Peripheral blood mononuclear cell (primary cell): ENCODE measurements around the gene NSD2.

- PRO-cap, 8 experiments, result peak in 8 of 8 experiments; most common minus-strand start chr4:1289665 (in 6)
Measured at GRCh38 chr4:1288878-1289777, 563 bp upstream of the MAEA start.

DNA sequence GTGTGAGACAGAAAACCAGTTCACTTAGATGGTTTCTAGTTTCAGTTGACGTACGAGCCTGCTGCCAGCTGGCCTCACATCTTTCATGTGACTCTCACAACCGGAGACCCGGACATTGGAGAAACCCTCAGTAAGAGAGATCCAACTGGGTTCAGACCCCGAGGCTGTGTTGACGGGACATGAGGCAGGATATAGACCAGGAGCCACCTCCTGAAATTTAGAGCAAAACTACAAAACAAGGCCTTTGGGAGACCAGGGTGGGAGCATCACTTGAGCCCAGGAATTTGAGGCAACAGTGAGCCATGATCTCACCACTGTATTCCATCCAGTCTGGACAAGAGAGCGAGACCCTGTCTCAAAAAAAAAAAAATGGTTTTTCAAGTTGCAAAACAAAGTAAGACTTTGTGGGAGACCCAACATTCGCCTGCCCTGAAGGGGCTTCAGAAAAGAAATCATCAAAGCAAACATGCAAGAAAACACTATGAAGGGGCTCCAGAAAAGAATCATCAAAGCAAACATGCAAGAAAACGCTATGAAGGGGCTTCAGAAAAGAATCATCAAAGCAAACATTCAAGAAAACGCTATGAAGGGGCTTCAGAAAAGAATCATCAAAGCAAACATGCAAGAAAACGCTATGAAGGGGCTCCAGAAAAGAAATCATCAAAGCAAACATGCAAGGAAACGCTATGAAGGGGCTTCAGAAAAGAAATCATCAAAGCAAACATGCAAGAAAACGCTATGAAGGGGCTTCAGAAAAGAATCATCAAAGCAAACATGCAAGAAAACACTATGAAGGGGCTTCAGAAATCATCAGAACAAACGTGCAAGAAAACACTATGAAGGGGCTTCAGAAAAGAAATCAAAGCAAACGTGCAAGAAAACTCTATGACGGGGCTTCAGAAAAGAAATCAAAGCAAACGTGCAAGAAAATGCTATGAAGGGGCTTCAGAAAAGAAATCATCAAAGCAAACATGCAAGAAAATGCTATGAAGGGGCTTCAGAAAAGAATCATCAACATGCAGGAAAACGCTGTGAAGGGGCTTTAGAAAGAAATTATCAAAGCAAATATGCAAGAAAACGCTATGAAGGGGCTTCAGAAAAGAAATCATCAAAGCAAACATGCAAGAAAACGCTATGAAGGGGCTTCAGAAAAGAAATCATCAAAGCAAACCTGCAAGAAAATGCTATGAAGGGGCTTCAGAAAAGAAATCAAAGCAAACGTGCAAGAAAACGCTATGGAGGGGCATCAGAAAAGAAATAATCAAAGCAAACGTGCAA, 27.2 kb upstream of the UVSSA start:
- PRO-cap, 8 experiments, result no peak in any of the 8 experiments

DNA sequence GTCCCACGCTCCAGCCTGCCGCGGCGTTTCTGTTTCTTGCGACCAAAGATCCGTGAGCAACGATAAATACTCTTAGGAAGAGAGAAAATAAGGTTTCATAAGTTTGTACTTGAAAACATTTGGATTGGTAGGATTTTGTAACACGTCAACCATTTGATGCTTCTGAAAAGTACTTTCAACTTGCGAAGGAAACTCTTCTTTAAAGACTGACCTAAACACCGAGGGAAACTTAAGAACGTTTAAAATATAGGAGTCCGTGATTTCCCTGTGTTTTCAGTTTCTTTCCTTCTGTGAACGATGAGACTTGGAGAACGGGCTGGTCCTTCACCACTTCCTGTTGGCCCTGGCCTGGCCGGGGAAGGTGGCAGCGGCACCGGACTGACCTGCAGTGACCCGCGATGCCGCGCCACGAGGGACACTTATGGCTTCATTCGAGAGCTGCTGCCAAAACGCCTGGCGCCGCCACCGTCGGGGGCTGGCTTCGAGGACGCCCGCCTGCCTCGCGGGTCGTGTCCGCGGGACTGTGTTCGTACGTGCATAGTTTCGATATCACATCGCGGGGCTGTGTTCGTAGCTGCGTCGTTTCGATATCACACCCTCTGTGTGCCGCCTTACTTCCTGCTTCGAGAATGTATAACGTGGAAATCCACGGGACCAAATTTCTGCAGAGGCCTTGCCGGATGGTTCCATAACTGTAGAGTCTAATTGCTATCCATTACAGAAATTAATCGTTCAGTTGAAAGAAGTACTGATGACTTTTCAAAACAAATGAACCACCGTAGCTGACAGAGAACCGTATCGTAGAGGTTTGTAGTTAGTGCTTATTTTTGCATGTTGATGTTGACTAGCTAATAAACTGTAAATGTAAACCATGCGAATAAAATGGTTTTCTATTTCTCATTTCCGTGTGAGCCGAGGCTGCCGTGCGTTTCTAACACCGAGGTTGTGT, 7.5 kb upstream of the UVSSA start:
- PRO-cap, 8 experiments, result peak in 2 of 8 experiments; most common plus-strand start position 468 of the sequence (in 2)

DNA sequence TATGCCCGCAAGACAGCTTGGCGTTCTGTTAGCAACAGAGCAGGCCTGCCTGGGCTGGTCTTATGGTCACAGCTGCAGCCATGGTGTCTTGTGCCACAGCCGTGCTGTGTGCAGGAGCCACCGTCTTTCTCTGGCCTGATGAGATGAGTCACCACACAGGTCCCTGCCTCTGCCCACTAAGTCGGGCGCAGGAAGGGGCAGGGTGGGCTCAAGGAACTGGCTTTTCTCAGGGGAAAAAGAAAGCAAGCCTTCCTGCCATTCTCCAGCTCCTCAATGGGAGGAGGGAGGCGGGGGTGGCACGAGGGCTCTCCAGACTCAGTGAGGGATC, 18.2 kb downstream of the UVSSA start:
- PRO-cap, 8 experiments, result no peak in any of the 8 experiments

GRCh38 chr4:1568712-1569330, 115.3 kb downstream of the FAM53A start:
- PRO-cap, 8 experiments, result no peak in any of the 8 experiments

- PRO-cap, 8 experiments, result peak in 3 of 8 experiments; most common plus-strand start chr4:1605221 (in 2); most common minus-strand start chr4:1605156 (in 1)
Measured at GRCh38 chr4:1604802-1605400, 79.2 kb downstream of the FAM53A start.

- PRO-cap, 8 experiments, result no peak in any of the 8 experiments
Measured at GRCh38 chr4:1684934-1685633, 971 bp upstream of the FAM53A start.

GRCh38 chr4:1717954-1719232, 2.7 kb downstream of the TMEM129 start:
- PRO-cap, 8 experiments, result peak in 1 of 8 experiments; most common plus-strand start chr4:1719068 (in 1); most common minus-strand start chr4:1718777 (in 1)

- PRO-cap, 8 experiments, result no peak in any of the 8 experiments
Measured at GRCh38 chr4:1726079-1726797, 4.9 kb downstream of the TACC3 start.

GRCh38 chr4:1763164-1763886, 29.8 kb upstream of the FGFR3 start:
- PRO-cap, 8 experiments, result no peak in any of the 8 experiments

DNA sequence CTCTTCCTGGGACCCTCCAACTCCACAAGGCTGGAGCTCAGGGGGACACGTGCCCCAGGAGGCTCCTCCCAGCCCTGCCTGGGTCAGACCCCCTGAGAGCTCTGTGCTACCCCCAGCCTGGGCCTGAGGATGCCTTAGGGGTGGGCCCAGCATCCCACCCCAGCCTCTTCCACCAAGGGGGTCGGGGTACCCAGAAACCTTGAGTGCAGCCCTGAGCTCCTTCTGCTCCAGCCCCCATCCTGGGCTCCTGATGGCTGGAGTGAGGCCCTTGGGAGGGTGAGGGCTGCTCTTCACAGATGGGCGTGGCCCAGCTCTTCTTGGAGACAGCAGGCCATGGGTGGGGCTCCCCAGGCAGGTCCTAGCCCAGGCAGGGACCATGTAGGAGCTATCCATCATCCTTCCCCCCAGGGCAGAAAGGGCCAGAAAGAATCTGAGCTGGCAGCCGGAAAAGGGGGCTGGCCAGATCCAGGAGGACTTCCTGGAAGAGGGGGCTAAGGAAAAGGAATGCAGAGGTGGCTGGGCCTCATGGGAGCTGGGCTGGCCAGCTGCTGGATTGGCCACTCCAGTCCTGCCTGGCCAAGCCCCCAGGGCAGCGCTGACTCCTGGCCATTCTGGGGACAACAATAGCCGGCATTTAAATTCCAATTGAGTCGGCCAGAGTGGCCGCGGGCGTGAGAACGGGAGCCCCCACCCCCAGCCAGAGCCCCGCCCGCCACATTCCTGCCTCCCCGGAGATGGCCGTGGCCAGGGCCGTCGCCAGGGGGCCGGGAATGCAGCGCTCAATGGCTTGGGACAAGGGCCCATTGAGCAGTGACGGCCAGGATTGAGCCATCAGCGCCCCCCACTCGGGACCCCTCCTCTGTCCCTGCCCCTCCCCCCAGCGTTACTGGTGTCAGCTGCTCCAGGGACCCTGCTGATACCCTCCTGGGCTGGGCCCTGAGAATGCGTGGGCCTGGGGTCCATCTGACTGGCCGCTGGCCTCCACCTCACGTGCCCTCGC, 15.2 kb upstream of the FGFR3 start:
- PRO-cap, 8 experiments, result no peak in any of the 8 experiments

DNA sequence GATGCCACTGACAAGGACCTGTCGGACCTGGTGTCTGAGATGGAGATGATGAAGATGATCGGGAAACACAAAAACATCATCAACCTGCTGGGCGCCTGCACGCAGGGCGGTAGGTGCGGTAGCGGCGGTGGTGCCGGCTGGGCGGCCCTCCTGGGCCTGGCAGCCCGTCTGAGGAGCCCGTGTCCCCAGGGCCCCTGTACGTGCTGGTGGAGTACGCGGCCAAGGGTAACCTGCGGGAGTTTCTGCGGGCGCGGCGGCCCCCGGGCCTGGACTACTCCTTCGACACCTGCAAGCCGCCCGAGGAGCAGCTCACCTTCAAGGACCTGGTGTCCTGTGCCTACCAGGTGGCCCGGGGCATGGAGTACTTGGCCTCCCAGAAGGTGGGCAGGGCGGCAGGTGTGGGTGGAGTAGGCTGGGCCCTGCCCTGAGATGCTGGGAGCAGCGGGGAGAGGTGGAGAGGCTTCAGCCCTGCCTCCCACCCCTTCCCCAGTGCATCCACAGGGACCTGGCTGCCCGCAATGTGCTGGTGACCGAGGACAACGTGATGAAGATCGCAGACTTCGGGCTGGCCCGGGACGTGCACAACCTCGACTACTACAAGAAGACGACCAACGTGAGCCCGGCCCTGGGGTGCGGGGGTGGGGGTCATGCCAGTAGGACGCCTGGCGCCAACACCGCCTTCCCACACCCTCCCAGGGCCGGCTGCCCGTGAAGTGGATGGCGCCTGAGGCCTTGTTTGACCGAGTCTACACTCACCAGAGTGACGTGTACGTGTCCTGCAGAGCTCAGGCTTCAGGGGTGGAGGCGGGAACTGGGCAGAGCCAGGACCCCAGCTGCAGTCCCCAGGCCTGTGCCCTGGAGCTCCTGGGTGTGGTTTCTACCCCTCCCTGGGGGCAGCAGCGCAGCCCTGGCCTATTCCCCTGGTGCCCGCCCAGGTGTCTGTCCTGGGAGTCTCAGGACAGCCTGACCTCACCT, 12.8 kb downstream of the FGFR3 start:
- PRO-cap, 8 experiments, result no peak in any of the 8 experiments

GRCh38 chr4:1822117-1822842, 29.2 kb downstream of the FGFR3 start:
- PRO-cap, 8 experiments, result no peak in any of the 8 experiments

- PRO-cap, 8 experiments, result no peak in any of the 8 experiments
Measured at GRCh38 chr4:1868109-1868901, 2.9 kb upstream of the NSD2 start.

GRCh38 chr4:1870675-1871760, at the start of gene NSD2:
Gene NSD2, plus strand, starts transcription at chr4:1871393.
- PRO-cap, 8 experiments, result peak in 8 of 8 experiments; most common plus-strand start chr4:1871136 (in 6); most common minus-strand start chr4:1870930 (in 8)

GRCh38 chr4:1987255-1988304, 21.2 kb downstream of the NELFA start:
- PRO-cap, 8 experiments, result no peak in any of the 8 experiments

DNA sequence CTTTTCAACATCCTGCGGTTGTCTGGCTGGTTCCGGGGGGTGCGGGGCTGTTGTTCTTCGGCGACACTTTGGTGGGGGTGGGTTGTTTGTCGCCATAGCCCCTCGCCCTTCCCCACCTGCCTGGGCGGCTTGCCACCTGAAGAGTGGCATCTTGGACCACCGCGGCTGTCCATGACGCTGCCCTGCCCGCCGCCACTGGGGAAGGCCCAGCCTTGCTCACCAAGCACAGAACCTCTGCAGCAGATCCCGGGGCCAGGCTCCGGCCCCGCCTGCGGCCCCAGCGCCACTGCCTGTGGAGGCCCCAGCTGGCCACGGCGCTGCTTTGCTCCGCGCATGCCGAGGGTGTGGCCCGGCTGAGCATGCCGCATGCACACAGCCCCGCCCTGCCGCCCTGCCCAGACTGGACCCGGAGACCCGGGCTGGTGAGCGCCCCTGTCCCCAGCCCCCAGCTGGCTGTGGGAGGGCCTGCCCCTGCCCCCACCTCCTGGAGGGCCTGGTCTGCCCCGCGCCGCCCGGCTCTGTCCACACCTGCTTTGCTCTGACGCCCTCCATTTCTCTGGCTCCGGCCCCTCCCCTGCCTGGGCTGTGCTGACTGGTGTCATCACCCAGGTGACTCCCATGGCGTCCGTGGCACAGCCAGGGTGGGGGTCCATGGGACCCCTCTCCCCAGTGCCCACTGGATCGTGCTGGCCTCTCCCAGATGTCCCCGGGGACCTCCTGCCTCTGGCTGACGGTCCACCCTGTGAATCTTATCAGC, 5.3 kb downstream of the NAT8L start:
- PRO-cap, 8 experiments, result no peak in any of the 8 experiments

DNA sequence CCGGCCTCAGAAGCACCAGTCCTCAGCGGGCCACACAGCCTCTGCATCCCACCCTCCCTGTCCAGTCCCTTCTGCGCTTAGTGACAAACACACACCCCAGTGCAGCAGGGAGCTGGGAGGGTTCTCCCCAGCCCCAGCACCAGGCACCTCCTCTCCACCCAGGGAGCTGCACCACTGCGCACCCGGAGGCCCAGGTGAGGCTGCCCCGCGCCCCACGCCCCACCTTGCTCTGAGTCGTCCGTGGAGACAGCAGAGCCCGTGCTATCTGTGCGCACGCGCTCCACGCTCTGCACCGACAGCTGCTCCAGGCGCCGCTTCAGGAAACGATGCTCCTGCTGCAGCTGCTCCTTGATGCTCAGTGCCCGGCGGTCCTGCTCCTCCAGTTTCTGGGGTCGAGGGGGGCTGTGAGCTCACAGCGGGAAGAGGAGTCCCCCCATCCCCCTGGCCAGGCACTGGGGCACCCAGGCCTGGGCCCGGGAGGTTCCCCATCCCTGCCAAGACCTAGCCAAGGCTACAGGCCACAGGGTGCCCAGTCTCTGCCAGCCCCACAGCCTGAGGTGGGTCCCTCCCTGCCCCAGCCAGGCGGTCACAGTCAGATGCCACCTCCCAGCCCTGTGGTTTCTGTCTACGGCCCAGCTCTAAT, 9.1 kb upstream of the HAUS3 start:
- PRO-cap, 8 experiments, result no peak in any of the 8 experiments

DNA sequence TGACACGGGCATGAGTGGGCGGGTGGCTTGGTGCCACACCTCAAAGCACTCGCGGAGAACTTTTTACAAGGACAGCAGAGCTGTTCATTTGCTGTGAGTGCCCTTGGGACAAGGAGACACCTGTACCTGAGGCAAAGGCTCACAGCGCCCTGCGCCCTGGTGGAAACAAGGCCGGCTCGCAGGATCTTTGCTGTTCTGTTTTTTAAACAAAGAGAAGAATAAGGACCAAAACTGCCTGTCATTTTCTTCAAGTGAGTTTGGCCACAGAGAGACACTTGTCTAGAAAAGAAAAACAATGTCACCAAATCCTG, 71.7 kb upstream of the MXD4 start:
- PRO-cap, 8 experiments, result no peak in any of the 8 experiments

DNA sequence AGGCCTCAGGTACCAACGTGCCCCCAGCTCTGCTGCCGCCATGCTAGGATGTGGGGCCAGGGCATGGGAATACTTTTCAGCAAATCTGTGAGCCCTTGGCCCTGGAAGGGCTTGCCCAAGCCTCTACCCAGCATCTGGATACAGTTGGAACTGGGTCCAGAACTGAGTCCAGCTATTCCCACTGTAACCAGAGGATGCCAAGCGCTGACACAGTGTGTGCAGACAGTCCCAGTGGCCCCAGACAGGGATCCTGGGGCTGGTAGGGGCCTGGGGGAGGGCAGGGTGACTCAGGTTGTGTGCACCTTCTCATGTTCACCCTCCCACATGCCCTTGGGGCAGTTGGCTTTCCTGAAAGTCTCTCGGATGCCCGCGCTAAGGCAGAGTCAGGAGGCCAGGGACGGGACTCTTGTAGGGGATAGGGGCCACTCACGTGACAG, 23.8 kb upstream of the FAM193A start:
- PRO-cap, 8 experiments, result peak in 4 of 8 experiments; most common plus-strand start position 247 of the sequence (in 4)